ENCODE data around the genes HS3ST5, COL10A1, RFX6, NUS1 and MCM9.

- PRO-cap = no peak
Measured at GRCh38 chr6:111754234-111754806, 118.9 kb downstream of the FYN start.

GRCh38 chr6:111862438-111863359 lies 10.6 kb downstream of the FYN start:
- PRO-cap = no peak

- PRO-cap = no peak
Measured at GRCh38 chr6:111867480-111868478, 5.5 kb downstream of the FYN start.

GRCh38 chr6:112181122-112181401 lies 73.3 kb downstream of the LAMA4 start:
- PRO-cap = no peak

DNA sequence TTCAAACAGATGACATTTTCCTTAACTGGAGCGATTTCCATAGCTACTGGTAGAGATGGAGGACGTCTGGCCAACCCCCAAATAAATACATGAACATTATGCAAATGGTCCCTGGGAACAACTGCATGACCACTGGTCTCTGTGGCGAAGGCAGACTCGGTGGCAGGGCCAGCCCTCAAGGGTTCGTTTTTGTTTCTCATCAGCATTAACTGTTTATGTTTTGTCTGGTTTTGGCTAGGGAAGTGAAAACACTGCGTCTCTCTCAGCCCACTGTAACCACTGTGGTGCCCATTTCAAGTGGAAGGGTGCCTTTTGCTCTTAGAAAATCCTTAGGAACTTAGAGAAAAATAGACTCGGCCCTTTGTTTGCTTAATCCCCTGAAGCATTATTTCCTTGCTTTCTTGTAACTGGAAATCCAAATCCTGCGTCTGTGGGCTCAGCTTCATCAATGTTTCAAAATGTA lies 51.4 kb downstream of the LAMA4 start:
- PRO-cap = no peak

DNA sequence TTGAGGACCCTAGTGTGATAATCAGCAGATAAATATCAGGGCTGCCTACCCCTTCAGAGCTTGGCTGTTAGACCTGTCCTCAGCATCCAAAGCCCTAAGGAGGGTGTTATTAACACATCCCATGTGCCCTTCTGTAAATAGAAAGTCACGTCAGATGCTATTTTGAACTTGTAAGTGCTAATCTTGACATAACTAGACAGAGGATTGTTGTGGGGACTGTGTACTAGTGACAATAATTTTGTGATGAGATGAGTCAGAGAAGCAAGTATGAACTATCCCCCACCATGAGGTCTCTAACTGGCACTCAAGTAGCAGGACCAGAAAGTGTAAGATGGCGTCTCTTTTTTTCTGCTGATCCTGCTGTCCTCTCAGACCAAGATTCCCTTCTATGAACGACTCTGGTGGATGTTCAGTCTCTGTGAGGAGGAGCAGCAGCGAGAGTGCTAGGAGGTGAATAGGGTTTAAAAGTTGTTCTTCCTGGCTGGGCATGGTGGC lies 5.1 kb upstream of the LAMA4 start:
- PRO-cap = no peak

DNA sequence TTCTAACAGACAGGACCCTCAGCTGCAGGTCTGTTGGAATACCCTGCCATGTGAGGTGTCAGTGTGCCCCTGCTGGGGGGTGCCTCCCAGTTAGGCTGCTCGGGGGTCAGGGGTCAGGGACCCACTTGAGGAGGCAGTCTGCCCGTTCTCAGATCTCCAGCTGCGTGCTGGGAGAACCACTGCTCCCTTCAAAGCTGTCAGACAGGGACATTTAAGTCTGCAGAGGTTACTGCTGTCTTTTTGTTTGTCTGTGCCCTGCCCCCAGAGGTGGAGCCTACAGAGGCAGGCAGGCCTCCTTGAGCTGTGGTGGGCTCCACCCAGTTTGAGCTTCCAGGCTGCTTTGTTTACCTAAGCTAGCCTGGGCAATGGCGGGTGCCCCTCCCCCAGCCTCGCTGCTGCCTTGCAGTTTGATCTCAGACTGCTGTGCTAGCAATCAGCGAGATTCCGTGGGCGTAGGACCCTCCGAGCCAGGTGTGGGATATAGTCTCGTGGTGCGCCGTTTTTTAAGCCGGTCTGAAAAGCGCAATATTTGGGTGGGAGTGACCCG lies 572.5 kb downstream of the RFPL4B start:
- PRO-cap = no peak

DNA sequence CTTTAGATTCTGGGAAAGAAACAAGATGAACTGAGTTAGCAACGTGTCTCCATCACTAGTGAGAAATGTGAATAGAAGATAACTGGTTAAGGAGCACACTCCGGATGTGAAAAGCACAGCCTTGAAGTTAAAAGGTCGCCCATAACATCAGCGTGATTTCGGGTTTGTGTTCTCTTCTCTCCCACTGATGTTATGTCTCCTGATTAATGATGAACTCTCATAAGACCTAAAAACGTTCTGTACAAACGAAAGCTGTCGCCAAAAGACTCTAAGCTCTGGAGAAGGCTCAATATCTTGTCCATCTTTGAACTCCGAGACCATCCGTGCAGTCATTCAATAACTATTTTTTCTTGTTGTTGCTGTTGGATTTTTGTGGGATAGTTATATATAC lies 291.9 kb upstream of the MARCKS start:
- PRO-cap = unidirectional peak, minus-strand start at position 194 of the sequence

- PRO-cap = no peak
Measured at GRCh38 chr6:113829283-113830105, 27.7 kb upstream of the MARCKS start.

GRCh38 chr6:113858401-113859053 lies 1.4 kb downstream of the MARCKS start:
- PRO-cap = bidirectional peak, plus-strand start at chr6:113858735, minus-strand start at chr6:113858769; bidirectional peak, plus-strand start at chr6:113859123, minus-strand start at chr6:113858963

DNA sequence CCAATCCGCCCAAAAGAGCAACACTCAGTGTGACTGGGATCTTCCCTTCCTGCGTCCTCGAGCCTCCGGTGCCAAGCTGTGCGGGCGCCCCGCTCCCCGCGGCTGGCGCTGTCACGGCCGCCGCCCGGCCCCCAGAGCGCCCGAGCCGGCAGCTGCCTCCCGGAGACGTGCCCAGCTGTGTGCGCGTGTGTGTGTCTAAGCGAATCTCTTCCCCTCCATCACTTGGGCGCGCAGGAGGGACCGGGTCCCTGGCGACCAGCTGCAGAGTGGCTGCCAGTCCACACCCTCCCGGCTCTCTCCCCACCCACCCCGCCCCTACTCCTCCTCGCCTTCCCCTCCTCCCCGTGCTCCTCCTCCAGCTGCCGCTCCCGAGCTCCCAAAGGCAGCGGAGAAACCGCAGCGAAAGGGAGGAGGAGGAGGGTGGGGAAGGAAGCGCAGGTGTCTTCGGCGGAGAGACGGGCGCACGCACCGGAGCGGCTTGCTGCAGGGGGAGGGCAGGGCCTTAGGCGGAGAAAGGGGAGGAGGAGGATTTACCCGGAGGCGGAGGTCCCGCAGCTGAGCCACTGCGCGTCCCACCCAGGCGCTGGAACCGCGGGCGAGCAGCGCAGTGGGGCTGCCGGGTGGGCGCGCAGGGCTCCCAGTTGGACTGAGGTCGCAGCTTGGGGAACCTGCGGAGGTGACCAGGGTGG lies at the start of gene HS3ST5:
Gene HS3ST5, minus strand, starts transcription at position 268 of the 689 bp plus-strand sequence.
- PRO-cap = no peak

- PRO-cap = no peak
Measured at GRCh38 chr6:114425309-114425714, 82.5 kb upstream of the HS3ST5 start.

DNA sequence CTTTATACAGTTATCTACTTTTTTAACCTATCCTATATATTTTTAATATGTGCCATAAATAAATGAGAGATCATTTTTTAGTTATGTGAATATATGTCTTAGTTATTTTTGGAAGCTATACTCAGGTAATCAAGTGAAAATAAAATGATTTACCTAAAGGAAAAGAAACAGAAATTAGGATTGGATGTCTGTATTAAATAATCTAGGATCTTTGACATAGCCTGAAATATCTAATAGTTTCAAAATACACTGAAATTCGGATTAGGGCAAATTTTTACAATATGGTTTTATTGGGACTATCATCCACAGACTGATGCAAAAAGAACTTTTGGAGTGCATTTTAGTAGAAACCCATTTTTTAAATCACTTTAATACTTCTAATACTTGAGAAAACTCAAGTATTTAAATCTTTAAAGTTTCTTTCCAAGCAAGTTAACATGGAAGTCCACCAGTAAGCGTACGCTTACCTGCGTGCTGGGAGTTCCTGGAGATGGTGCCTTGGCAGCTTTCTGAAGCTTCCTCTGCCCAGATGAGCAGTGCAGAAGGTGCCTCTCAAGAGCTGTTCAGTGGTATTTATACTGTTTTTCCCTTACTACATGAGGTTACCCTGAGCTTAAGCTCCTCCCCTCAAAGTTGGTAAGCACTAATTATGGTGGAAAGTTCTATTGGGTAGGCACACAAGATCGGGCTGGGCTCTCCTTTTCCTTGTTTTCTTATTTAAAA lies at the start of gene COL10A1:
Gene COL10A1, minus strand, starts transcription at position 547 of the 723 bp plus-strand sequence.
- PRO-cap = no peak

GRCh38 chr6:116252935-116253294 lies 960 bp downstream of the TSPYL4 start:
- PRO-cap = no peak

GRCh38 chr6:116433259-116433832 lies 27.8 kb upstream of the CALHM6 start:
- PRO-cap = no peak

DNA sequence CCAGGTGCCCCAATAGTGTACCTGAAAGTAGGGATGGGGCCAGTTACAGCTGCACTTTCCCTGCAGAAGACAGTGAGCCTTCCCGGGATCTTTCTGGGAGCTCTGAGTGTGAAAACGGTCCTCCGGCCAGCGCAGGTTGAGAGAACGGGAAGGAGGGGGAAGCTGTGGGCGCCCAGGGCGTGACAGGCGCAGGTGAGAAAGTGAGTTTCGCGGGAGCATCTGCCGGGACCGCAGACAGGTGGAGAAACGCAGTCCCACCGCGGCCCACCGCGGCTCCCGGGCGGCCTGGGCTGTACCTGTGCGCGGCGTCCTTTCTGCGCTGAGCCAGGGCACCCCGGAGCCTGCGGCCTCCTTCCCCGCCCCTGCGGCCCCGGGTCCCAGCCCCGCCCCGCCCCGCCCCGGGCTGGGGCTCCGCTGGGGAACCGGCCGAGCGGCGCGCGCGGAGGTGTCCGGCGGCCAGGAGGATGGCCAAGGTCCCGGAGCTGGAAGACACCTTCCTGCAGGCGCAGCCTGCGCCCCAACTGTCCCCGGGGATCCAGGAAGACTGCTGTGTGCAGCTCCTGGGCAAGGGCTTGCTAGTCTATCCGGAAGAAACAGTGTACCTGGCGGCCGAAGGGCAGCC lies at the start of gene RFX6:
Gene RFX6, plus strand, starts transcription at position 431 of the 622 bp plus-strand sequence.
- PRO-cap = no peak

DNA sequence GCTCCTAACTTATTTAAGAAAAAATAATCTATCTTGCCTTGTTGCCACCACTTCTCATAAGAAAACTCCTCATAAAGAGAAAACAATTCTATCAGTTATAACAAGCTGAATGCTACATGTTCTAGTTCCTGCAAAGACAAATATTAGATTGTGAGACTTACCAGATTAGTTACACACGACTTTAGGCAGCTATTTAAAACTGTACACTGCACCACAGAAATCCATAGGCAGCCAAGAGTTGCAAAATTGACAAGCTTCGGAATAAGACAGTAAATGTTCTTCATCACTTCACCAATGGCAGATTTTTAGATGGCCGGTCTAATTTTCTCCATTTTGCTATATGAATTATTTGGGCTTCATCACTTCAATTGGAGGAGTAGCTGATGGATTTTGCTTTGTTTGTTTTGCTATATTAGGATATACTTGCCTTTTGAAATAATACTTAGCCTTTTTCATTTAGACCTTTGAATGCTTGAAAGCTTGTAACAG lies 325 bp downstream of the ROS1 start:
- PRO-cap = no peak

DNA sequence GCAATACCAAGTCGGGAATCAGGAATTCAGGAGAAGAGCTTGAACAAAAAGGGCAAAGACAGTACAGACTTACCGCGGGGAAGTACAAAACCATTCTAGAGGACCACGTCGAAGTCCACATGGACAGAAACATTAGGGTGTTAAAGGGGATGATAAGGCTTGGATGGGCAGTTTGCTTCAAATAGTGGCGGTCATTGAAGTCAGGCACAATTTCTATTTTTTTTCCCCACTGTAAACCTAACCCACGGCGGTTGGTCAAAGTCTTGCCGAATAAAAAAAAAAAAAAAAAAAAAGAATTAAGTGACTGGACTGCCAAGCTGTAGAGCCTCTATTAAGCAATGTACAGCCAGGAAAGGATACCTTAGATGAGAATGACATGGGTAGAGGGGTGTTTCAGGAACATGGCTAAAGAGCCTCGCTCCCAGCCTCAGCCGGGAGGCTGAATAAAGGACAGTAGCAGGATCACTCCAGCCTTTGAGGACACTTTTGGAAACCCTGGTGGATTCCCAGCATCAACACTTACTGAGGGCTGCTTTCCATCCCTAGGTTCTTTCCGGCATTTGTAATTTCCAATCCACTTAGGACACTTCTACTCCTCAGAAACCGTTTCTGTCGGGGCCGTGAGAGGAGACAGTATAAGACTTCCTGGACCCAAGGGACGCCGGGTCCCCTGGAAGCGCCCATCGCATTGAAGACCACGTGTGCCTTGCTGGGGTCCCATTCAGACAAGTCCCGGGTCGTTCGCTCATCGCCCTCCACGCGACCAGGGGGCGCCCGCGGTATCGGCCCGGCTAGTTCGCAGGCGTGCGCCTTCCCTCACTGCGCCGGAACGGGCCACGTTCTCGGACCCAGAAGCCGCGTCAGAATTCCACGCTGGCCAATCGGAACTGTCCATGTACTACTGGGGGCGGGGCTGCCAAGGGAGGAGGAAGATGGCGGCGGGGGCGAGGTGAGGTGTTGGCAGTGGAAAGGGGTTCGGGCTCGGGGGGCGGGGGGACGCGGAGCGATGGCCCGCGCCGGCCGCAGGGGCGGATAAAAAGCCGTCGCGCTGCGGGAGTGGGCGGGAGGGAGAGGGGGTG lies at the start of gene NUS1:
Gene NUS1, plus strand, starts transcription at position 896 of the 1,079 bp plus-strand sequence.
- PRO-cap = bidirectional peak, plus-strand start at position 901 of the sequence, minus-strand start at position 784 of the sequence

GRCh38 chr6:118934113-118935580 lies at the start of gene MCM9:
Gene MCM9 (minus strand): TSS chr6:118935159.
- PRO-cap = bidirectional peak, plus-strand start at chr6:118934601, minus-strand start at chr6:118934476; bidirectional peak, plus-strand start at chr6:118935252, minus-strand start at chr6:118934989

DNA sequence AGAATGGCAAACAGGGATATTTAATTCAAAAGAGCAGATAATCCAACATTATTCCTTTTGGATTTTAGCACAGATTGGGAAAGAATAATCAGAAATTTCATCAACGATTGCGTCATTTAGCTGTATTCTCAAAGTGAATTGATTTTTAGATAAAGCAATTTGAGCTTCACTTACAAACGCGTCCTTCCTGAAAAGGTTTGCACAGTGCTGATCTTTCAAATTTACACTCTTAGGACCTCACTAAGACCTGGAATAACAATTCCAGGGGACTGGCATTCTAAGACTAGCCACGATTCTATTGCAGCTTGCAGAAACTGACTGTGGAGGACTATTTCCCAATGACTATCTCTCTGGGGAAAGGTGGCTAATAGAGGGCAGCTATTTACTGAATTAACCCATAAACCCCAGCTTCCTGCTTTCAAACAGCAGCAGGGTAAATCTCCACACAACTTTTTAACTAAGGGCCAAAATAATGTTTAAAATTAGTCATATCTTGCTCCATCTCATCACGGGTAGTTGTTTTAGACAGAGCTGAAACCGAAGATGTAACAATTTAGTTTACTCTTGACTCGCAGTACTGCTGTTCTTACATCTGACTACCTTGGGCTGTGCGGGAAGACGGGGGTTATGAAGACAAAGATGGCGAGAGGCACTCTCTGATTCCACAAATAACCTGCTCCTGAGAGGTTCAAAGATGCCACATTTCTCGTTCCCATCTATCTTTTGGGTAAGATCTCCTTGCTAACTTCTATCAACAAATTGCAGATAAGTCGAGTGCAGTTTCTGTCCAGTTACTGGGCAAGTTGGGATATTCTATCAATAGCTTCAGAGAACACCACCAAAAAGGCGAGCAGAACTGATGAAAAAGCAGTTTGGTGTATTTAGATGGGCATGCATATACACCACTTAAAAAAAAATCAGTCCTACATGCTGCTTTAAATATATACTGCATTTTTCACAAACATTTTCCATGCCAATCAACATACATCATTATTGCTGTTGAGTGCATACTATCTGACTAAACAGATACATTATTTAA lies 131.4 kb upstream of the FAM184A start:
- PRO-cap = no peak

Data from bile duct (tissue), 1 donor.